Sciatic nerve (tissue), 1 donor: ENCODE measurements around a stretch of chr1.

GRCh38 chr1:21325754-21326391 is 35.6 kb upstream of the ECE1 start:
- PRO-cap, result bidirectional peak, plus-strand start at chr1:21326289, minus-strand start at chr1:21326181

DNA sequence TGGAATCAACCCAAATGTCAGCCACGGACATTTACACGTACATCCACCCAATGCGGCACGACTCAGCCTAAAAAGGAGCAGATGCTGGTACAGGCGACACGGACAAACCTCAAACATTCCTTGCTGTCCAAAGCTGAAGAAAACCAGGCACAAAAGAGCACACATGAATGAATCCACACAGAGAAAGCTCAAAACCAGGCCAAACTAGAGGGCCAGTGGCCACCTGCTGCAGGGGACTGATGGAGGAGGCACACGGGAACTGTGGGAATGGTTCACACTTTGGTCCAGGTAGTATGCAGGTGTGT is 46.9 kb upstream of the ECE1 start:
- PRO-cap, result no peak

GRCh38 chr1:21337738-21338884 is 47.8 kb upstream of the ECE1 start:
- PRO-cap, result bidirectional peak, plus-strand start at chr1:21338226, minus-strand start at chr1:21337970

- PRO-cap, result no peak
Observed at GRCh38 chr1:21516954-21517694, 7.9 kb downstream of the ALPL start.

GRCh38 chr1:21538228-21538775 is 29.1 kb downstream of the ALPL start:
- PRO-cap, result no peak

DNA sequence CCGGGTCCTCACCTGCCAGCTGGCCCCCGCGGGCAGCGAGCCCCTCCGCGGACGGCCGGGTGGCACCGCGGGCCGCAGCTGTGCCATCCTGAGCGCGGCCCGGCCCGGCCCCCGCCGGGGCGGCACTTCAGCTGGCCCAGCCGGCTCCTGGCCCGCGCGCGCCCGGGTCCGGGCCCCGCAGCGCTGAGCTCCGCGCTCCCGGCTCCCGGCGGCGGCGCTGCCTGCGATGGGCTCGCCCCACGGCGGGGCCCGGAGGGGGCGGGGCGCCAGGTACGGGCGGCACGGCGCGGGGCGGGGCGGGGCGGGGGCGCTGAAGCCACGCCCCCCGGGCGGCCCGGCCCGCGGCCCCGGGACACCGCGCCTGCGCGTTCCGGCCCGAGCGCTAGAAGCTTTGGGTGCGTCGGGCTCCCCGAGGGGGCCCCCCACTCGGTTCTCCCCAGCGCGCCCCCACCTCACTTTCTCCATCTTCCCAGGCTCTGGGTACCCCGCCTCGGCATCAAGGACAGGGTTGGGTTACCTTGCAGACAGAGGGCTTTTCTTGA is 46.8 kb downstream of the RAP1GAP start:
- PRO-cap, result bidirectional peak, plus-strand start at position 362 of the sequence, minus-strand start at position 213 of the sequence

DNA sequence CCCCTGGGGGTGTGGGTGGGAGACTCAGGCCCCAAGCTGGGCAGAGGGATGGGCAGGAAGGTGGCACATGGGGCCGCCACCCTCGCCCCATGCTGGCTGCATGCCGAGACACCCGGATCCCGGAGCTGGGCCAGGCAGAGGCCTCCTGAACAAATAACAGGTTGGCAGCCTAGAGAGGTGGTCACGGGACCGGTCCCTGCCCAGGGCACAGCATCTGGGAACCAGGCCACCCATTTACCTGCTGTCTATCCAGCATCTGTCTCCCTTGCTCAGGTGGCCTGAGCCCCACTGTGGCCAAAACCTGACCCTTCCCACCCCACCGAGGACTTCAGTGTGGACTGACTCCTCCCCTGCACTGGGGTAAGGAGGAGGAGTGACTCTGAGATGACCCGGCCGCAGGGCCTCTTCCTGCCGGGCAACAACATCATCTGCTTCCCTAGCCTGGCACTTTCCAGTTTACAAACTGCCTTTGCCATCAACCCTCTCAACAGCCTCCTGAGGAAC is 34.6 kb downstream of the RAP1GAP start:
- PRO-cap, result no peak

DNA sequence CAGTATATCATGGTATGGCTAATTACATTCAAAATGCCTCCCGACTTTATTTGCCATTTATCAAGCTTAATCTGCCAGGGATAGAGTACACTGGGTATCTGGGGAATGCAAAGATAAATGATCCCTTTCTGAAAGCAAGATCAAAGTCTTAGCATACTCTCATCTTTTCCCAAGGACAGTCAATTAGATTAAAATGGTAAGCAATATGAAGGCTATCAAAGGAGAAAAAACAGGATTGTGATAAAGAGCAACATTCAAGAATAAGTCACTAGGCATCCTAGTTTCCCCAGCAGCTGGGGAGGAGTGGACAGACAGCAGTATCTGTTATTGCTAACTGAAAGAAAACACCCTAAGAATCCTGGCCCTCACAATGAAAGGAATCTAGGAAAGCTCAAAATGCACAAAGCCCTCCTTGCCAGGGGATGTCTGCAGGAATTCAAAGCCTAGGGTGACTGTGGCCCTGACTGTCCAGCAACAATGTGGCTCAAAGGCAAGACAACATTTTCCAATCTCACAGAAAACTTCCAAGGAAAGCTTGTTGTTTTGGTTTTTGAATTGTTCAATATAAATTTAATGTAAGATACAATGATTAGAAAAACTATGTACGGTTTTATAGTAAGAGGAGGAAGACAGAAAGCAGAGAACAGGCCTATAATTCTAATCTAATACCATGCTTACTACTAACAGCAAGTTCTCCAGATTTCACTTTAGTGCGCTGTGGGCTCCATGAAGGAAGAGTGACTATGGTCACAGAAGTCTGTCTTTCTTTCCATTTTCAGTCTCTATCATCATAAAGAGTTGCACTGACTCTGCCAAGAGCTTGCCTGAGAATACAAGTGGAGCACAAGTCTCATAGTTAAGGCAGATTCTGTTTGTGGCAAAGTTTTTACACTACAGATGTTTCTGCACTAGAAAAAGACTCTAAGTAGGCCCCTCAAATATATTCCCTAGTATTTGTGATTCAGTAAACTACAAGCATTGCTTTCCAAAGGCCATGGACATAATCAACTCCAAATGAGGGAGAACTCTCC is 56.8 kb downstream of the USP48 start:
- PRO-cap, result no peak

GRCh38 chr1:21814166-21814820 is 2.2 kb downstream of the LDLRAD2 start:
- PRO-cap, result no peak

GRCh38 chr1:21904496-21905420 is 32.4 kb downstream of the HSPG2 start:
- PRO-cap, result no peak

- PRO-cap, result no peak
Observed at GRCh38 chr1:21921215-21921830, 15.8 kb downstream of the HSPG2 start.

DNA sequence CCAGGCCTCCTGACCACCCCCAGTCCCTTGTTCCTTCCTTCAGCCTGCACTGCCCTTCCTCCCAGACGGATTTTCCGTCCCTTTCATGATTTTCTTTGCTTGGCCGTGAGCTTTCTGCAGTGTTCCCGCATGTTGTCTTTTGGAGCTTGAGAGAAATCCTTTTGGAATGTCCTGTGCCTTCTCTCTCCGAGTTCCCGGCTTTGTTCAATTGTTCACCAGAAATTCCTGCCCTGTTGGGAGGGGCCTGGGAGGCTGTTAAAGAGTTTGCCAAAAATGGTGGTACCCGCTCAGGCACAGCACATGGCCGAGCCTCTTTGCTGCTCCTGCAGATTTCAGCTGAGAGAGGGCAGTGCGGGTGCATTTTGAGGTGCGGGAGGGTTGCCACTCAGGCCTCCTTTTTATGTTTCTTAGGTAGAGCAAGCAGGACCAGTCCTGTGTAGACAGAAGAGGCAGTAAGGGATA is 7.3 kb upstream of the HSPG2 start:
- PRO-cap, result no peak

GRCh38 chr1:21946885-21947342 is 9.8 kb upstream of the HSPG2 start:
- PRO-cap, result no peak

DNA sequence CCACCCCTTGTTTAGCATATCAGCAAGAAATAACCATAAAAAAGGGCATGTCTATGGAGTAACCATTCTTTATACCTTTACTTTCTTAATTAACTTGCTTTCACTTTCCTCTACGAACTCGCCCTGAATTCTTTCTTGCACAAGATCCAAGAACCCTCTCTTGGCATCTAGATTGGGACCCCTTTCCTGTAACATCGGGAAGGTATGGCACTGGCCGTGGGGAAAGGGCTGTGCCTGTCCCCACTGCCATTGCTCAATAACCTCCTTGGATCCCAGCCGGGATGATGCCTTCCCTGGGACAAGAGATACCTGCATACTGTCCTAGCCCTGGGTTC is 5.0 kb upstream of the CELA3A start:
- PRO-cap, result no peak

DNA sequence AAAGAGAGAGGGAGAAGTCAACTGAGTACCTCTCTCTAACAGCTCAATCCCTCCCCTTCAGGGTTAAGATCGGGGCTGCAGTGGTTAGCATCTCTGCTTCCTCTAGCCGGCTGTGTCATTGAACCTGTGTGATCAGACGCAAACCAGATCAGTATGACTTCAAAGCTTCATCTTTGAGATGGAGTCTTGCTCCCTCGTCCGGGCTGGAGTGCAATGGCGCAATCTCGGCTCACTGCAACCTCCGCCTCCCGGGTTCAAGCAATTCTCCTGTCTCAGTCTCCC is 22.9 kb downstream of the CELA3A start:
- PRO-cap, result bidirectional peak, plus-strand start at position 183 of the sequence, minus-strand start at position 111 of the sequence

DNA sequence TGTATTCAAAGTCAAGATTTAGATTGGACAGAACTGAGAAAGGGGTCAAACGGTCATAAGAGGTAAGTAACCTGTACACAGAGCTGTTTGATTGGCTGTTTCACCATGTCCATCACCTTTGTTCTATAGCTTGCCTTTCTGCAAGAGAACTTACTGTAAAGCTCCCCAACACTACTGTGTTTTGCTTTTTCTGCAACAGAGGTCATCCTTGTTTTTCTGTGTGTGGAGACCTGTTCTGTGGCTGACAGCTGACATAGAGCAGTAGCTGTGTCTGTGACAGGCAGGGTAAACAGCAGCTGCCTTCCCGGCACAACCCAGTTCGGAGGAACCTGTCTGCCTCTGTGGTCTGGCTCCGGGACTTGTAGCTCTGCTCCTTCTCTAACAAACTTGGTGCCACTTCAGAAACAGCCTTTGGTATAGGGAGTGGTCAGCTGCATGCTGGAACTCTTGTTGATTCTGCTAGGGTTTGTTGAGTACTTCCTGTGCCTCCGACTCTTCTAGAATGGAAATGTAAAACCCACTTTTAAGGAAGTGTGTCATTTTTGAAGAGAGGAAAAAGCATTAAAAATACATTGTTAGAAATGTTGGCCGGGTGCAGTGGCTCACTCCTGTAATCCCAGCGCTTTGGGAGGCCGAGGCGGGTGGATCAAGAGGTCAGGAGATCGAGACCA is 21.0 kb upstream of the CDC42 start:
- PRO-cap, result unidirectional peak, plus-strand start at position 317 of the sequence; bidirectional peak, plus-strand start at position 332 of the sequence, minus-strand start at position 361 of the sequence; bidirectional peak, plus-strand start at position 539 of the sequence, minus-strand start at position 389 of the sequence

DNA sequence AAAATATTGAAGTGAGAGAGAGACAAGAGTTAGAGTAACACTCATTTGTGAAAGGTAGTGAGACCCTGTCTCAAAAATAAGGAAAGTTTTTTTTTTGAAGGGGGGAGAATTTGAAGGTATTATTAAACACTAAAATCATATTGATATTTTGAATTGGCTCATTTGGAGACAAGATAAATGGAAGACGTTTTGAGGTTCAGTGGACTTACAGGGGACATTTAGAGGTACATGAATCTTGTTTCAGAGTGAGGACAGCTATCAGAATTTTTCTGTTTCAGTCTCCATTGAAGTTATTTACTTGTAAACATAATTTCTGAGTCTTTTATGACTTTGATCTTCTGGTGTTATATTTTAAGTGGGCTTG is 27.0 kb downstream of the CDC42 start:
- PRO-cap, result no peak

- PRO-cap, result no peak
Observed at GRCh38 chr1:22093073-22094113, 40.9 kb downstream of the CDC42 start.

DNA sequence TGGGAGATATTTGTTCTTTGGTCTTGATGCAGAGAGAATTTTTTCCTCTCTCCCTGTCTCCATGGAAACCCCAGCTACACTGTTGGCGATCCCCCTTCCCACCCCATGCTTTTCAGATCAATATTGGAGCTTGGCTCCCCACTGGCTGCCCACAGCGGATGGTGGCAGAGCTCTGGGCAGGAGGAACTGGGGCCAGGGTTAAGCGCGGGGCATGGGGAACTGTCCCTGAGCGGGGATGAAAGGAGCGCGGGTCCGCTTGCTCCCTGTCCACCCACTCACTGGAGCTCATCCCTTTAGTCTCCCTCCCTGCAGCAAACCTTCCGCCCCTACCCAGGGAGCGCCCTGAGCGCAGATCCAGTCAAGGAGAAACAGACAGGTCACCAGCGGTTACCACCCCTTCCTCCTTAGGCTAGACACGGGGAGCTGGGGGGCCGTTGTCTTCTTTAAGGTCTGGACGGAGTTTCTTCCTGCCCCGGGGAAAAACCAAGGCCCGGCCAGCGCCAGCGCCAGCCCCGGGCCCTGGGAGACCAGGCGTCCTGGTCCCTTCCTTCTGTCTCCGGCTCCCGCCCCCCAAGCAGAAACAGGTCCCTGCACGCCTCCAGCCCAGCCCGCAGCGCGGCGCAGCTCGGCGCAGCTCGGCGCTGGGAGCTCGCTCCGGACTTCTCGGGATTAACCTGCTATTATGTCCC is 983 bp downstream of the WNT4 start:
- PRO-cap, result unidirectional peak, plus-strand start at position 611 of the sequence

DNA sequence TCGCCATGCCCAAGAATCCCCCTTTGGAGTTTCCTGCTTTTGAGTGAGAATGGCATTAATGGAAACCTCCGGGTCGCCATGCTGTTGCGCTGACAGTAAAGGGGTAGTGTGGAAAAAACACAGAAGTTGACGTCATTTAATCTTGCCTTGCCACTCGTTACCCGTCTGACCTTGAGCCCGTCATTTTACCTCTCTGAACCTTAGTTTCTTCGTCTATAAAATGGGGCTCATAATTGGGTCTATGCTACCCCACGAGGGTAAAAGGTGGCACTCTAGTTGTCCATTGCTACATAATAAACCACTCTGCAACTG is 130.1 kb upstream of the ZBTB40 start:
- PRO-cap, result no peak